ENCODE results near the gene NAXD.

DNA sequence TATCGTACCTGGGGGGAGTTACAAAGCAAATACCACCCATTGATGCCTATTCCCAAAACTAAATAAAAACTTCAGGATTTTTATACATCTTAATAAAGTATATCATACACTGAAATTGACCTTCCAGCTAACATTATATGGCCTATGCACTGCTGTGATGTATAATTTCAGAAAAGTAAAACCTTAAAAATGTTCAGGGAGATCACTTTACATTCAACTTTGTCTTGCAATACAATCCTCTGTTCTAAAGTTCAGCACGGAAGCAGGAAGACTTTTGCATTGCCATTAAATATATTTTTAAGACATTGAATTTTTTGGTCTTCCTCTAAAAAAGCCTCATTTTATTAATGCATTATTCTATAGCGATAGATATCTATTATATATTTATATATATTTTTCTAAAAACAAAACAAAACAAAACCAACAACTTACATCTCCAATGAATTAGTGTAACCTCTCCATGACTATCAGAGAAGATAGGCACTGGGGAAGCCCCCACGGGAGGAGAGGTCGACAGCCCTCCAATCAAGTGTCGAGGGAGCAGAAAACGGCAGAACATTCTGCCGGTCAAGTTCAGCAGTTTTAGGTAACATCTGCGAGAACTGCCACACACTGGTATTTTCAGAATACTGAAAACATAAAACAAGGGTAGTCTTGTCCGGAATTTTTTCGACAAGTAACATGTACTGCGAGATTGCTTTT, 31.8 kb downstream of the IRS2 start:
- PRO-cap, result no peak

- PRO-cap, result no peak
Observed at GRCh38 chr13:109780610-109781508, 5.5 kb downstream of the IRS2 start.

- PRO-cap, result unidirectional peak, minus-strand start at chr13:110046039
Observed at GRCh38 chr13:110045777-110046484, 259.5 kb upstream of the IRS2 start.

GRCh38 chr13:110047349-110048242, 259.4 kb downstream of the COL4A1 start:
- PRO-cap, result bidirectional peak, plus-strand start at chr13:110047909, minus-strand start at chr13:110047658

GRCh38 chr13:110134522-110135359, 172.2 kb downstream of the COL4A1 start:
- PRO-cap, result no peak

DNA sequence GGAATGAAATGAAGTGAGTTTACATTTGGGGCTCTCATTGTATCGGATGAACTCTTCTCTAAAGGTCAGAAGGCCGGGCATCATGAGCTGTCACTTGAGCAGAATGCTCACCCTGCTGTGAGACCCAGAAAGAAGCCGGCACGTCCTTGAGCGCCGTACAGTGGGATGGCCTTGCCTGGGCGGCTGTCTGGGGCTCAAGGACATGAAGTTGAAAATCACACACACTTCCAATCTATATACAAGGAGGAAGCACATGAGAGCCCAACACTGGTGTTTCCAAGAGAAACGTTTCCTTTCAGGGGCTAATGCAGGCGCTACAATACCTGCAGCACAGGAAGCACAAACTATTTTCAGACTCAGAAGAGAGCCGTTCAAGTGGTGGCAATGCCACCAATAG, 19.5 kb downstream of the COL4A1 start:
- PRO-cap, result no peak

GRCh38 chr13:110308062-110308301, 898 bp downstream of the COL4A2 start:
- PRO-cap, result no peak

DNA sequence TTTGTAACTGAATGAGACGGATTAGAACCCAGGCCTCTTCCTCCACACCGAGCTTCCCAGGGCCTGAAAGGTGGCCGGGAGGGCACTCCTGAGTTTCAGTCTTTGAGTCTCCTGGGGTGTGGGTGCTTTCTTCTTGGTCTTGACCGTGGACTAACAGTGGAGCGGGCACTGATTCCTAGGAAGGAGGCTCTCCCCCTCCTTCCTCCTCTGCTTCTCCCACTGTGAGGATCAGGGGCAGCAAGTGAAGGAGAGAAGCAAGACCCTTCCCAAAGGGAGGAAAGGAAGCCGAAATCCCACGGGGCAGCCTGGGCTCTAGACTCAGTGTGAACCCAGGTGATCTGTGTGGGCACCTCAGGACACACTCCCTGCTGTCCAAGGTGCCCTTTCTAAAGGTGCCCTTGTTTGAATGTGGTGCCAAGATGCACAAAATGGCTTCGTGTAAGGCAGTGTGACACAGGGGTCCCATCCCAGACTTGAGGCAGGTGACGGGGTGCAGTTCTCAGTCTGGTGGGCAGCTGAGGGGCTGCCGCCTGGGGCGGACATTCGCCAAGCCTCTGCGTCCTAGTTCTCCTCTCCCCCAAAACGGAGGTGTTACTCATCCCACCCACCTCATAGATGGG, 4.0 kb downstream of the COL4A2 start:
- PRO-cap, result no peak

- PRO-cap, result no peak
Observed at GRCh38 chr13:110313759-110314448, 6.8 kb downstream of the COL4A2 start.

- PRO-cap, result no peak
Observed at GRCh38 chr13:110319448-110320662, 12.8 kb downstream of the COL4A2 start.

DNA sequence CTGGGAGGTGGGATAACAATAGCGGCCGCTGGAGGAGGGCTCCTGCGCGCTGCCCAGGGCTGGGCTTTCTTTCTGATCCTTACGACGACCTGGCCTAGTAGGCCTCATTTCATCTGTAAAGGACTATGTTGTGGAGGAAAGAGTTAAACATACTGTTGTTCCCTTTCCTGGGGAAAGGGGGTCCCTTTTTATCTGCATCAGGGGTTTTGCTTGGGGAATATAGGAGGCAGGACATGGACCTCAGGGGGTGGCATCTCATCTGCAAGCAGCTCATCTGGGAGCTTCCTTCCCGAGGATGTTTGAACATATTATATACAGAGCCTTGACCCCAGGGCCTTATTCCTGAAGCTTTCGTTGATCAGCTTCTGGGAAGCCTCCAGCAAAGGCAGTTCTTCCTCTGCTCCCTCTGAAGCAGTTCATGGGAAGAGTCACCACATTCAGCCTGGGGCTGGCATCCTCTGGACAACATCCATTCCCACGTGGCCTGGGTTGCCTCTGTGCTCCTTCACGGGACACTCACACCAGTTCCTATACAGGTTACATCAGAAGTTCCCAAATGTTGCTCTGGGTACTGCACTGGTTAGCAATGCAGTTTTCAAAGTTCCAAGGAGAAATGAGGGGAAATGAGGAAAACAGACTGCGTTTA, 29.5 kb downstream of the COL4A2 start:
- PRO-cap, result no peak

- PRO-cap, result no peak
Observed at GRCh38 chr13:110377882-110378594, 71.0 kb downstream of the COL4A2 start.

DNA sequence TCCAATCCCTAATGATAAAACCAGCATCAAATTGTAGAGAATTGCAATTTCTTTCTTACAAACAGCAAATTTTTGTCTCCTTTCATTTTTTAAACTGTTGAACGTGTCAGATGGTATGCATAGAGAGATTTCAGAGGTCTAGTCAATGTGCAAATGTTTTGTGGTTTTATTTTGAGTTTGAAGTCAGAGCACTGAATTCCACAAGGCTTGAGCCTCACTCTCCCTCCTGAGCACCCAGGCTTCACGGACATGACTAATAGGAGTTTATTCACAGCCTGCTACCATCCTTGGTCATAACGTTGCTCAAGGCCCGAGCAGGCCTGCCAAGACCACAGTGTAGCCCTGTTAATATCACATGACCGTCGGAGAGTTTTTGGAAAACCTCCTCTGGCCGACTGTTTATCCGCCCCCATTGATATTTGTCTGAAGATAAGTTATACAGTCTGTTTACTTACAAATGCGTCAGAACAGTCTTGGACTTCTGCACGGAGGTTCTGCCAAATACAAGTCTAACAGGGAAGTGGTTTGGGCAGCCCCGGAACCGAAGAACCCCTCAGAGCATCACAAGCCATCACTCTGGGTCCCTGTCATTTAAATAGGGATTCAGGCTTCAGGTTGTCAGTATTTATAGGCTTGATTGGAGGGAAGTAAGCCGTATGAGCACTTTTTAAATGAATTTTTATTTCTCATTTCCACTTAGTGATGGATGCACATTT, 89.8 kb downstream of the COL4A2 start:
- PRO-cap, result bidirectional peak, plus-strand start at position 465 of the sequence, minus-strand start at position 255 of the sequence

GRCh38 chr13:110484752-110485151, 76.8 kb downstream of the RAB20 start:
- PRO-cap, result no peak

GRCh38 chr13:110518416-110518941, 43.0 kb downstream of the RAB20 start:
- PRO-cap, result no peak

GRCh38 chr13:110554150-110554844, 7.2 kb downstream of the RAB20 start:
- PRO-cap, result no peak

- PRO-cap, result bidirectional peak, plus-strand start at chr13:110615656, minus-strand start at chr13:110615412
Observed at GRCh38 chr13:110615094-110615704, at the start of gene NAXD. Gene NAXD (plus strand): TSS chr13:110615545.

DNA sequence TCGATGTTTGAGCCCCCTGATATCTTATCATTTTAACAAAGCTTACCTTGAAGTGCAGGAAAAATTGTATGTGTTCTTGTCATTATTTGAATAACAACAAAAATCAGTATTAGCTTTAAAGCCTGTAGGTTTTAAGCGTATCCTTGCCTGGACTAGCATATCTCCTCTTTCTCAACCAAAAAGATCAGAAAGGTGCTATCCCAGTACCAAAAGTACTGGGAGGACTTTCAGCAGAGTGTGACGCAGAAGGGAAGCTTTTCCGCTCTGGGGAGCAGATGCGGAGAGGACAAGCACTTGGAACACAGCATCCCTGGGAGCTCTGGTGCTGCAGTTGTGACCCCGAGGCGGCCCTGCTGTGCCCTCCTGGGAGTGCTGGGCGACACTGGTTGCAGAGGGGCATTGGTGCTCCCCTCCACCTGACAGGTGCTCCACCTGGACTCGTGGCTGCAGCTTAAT, 3.3 kb downstream of the NAXD start:
- PRO-cap, result bidirectional peak, plus-strand start at position 274 of the sequence, minus-strand start at position 186 of the sequence

- PRO-cap, result no peak
Observed at GRCh38 chr13:110625578-110626357, 10.4 kb downstream of the NAXD start.

GRCh38 chr13:110643975-110644747, 28.8 kb downstream of the NAXD start:
- PRO-cap, result unidirectional peak, minus-strand start at chr13:110644134